Adrenal gland (tissue), 7 donors: ENCODE measurements around a stretch of chr13.

- PRO-cap, 3 experiments, result no peak in any of the 3 experiments
- RAMPAGE, long total RNA, 4 experiments, result no peak in any of the 4 experiments
- RRBS, result no CpG with 5 or more reads among the region's 3 CpGs
Observed at GRCh38 chr13:57075531-57076107, 65.1 kb upstream of the PRR20A start.

DNA sequence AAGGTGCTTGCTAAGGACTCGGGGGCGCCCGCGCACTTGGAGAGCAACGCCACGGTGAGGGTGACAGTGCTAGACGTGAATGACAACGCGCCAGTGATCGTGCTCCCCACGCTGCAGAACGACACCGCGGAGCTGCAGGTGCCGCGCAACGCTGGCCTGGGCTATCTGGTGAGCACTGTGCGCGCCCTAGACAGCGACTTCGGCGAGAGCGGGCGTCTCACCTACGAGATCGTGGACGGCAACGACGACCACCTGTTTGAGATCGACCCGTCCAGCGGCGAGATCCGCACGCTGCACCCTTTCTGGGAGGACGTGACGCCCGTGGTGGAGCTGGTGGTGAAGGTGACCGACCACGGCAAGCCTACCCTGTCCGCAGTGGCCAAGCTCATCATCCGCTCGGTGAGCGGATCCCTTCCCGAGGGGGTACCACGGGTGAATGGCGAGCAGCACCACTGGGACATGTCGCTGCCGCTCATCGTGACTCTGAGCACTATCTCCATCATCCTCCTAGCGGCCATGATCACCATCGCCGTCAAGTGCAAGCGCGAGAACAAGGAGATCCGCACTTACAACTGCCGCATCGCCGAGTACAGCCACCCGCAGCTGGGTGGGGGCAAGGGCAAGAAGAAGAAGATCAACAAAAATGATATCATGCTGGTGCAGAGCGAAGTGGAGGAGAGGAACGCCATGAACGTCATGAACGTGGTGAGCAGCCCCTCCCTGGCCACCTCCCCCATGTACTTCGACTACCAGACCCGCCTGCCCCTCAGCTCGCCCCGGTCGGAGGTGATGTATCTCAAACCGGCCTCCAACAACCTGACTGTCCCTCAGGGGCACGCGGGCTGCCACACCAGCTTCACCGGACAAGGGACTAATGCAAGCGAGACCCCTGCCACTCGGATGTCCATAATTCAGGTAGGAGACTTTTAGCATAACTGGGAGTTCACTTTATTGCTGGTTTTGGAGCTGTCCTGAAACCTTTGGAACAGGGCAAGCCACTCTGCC is 3.0 kb downstream of the PCDH17 start:
- PRO-cap, 3 experiments, result no peak in any of the 3 experiments
- RAMPAGE, long total RNA, 4 experiments, result no peak in any of the 4 experiments
- RRBS, result 15% methylated on average over 4 of the region's 75 CpGs

- PRO-cap, 3 experiments, result no peak in any of the 3 experiments
- RAMPAGE, long total RNA, 4 experiments, result no peak in any of the 4 experiments
- RRBS, result no CpG with 5 or more reads among the region's 2 CpGs
Observed at GRCh38 chr13:59230324-59230891, 933.3 kb downstream of the DIAPH3 start.

GRCh38 chr13:59397836-59398619 is 765.7 kb downstream of the DIAPH3 start:
- PRO-cap, 3 experiments, result no peak in any of the 3 experiments
- RAMPAGE, long total RNA, 4 experiments, result no peak in any of the 4 experiments
- RRBS, result no CpG with 5 or more reads among the region's 6 CpGs

DNA sequence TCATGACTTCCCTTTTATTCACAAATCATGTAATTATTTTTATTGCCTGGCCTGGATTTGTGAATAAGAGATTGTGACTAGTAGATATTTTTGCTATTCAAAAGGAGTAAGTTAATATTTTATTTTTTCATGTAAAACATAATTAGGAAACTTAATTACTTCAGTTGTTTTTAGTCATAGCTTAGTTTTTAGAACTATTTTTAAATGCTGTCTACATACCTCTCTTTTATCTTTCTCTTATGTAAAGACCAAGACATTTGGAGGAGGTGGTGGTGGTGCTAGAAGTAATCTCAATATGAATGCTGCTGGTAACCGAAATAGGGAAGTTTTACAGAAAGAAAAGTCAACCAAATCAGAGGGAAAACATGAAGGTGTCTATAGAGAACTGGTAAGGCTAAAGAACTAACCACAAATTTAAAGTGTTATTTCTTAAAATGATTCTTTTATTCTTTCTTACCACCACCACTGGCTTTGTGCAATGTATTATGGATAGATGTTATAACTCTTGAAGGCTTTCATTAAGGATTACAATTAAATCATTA is 97.2 kb downstream of the TDRD3 start:
- PRO-cap, 3 experiments, result no peak in any of the 3 experiments
- RAMPAGE, long total RNA, 4 experiments, result no peak in any of the 4 experiments
- RRBS, result no CpG with 5 or more reads among the region's 1 CpG

GRCh38 chr13:62864892-62865191 is 881.7 kb upstream of the ENSG00000237378 start:
- PRO-cap, 3 experiments, result peak in 1 of 3 experiments; most common minus-strand start chr13:62865130 (in 1)
- RAMPAGE, long total RNA, 4 experiments, result no peak in any of the 4 experiments
- RRBS, result no CpG with 5 or more reads among the region's 1 CpG

- PRO-cap, 3 experiments, result no peak in any of the 3 experiments
- RAMPAGE, long total RNA, 4 experiments, result no peak in any of the 4 experiments
- RRBS, result 100% methylated on average over 1 of the region's 9 CpGs
Observed at GRCh38 chr13:63838186-63838539, 5.3 kb upstream of the ENSG00000285566 start.

DNA sequence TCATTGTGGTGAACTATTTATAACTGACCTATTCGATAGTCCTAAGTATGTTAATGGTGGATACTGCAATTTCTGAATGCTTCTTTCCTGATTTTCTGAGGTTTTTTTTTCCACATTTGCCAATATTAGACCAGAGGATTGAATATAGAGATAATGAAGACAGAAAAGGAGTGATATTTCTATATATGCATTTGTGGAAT is 1416.4 kb downstream of the PCDH9 start:
- PRO-cap, 3 experiments, result no peak in any of the 3 experiments
- RAMPAGE, long total RNA, 4 experiments, result no peak in any of the 4 experiments
- RRBS, result no CpG with 5 or more reads among the region's 1 CpG

- PRO-cap, 3 experiments, result no peak in any of the 3 experiments
- RAMPAGE, long total RNA, 4 experiments, result no peak in any of the 4 experiments
- RRBS, result no CpG with 5 or more reads among the region's 4 CpGs
Observed at GRCh38 chr13:66994994-66995156, 235.3 kb downstream of the PCDH9 start.

- PRO-cap, 3 experiments, result no peak in any of the 3 experiments
- RAMPAGE, long total RNA, 4 experiments, result no peak in any of the 4 experiments
- RRBS, result no CpG with 5 or more reads among the region's 3 CpGs
Observed at GRCh38 chr13:67069365-67069719, 160.8 kb downstream of the PCDH9 start.

DNA sequence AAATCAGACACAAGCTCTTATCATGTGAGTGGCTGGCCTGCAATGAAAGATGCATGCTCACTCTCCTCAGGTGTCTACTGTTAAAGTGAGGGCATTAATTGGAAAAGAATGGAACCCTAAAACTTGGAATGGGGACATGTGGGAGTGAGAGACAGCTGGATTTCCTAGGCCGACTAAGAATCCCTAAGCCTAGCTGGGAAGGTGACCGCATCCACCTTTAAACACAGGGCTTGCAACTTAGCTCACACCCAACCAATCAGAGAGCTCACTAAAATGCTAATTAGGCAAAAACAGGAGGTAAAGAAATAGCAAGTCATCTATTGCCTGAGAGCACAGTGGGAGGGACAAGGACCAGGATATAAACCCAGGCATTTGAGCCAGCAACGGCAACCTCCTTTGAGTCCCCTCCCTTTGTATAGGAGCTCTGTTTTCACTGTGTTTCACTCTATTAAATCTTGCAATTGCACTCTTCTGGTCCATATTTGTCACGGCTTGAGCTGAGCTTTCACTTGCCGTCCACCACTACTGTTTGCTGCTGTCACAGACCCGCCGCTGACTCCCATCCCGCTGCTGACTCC is 886.7 kb downstream of the KLHL1 start:
- PRO-cap, 3 experiments, result no peak in any of the 3 experiments
- RAMPAGE, long total RNA, 4 experiments, result no peak in any of the 4 experiments
- RRBS, result no CpG with 5 or more reads among the region's 8 CpGs

- PRO-cap, 3 experiments, result no peak in any of the 3 experiments
- RAMPAGE, long total RNA, 4 experiments, result no peak in any of the 4 experiments
- RRBS, result no CpG with 5 or more reads among the region's 2 CpGs
Observed at GRCh38 chr13:69595132-69595691, 513.0 kb downstream of the KLHL1 start.

DNA sequence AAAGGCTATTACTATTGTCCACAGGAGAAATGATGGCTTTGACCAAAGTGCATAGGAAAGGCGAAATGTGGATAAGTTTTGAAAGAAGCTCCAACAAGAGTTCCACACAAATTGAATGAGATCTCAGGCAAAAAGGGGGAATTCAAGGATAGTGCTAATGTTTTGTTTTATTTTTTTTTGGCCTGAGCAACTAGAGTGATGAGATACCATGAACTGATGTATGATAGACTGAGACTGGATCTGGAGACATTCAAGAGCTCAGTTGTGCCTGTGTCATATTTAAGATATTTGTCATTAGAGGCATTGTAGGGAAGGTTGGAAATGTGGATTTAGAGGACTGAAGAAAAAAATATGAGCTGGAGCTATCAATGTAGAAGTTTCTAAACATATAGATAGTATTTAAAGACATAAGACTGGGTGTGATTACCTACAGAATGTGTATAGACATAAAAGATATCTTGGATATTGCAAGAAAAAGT is 457.7 kb downstream of the KLHL1 start:
- PRO-cap, 3 experiments, result peak in 2 of 3 experiments; most common minus-strand start position 275 of the sequence (in 2)
- RAMPAGE, long total RNA, 4 experiments, result no peak in any of the 4 experiments
- RRBS, result no CpG with 5 or more reads among the region's 1 CpG

- PRO-cap, 3 experiments, result no peak in any of the 3 experiments
- RAMPAGE, long total RNA, 4 experiments, result no peak in any of the 4 experiments
- RRBS, result no CpG with 5 or more reads among the region's 11 CpGs
Observed at GRCh38 chr13:71290812-71291829, 575.9 kb downstream of the DACH1 start.

DNA sequence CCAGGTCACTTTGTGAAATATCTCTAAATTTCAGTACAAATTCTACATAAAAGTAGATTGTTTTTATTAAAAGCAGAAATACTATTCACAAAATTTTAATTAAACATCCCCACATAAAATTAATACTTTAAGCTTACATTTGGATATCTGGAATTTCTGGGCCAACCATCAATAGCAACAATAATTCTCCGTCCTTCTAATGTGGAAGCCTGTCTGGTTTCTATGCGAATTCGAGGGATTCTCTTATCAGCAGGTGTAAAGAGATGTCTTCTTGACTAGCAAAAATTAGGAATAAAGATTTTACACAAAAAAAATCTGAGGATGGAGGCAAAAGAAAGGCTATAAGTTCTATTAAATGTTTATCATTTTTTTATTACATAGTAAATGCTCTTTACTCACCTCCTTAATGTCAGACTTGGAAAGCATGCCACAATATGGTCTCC is 8.1 kb downstream of the DIS3 start:
- PRO-cap, 3 experiments, result no peak in any of the 3 experiments
- RAMPAGE, long total RNA, 4 experiments, result no peak in any of the 4 experiments
- RRBS, result no CpG with 5 or more reads among the region's 3 CpGs

DNA sequence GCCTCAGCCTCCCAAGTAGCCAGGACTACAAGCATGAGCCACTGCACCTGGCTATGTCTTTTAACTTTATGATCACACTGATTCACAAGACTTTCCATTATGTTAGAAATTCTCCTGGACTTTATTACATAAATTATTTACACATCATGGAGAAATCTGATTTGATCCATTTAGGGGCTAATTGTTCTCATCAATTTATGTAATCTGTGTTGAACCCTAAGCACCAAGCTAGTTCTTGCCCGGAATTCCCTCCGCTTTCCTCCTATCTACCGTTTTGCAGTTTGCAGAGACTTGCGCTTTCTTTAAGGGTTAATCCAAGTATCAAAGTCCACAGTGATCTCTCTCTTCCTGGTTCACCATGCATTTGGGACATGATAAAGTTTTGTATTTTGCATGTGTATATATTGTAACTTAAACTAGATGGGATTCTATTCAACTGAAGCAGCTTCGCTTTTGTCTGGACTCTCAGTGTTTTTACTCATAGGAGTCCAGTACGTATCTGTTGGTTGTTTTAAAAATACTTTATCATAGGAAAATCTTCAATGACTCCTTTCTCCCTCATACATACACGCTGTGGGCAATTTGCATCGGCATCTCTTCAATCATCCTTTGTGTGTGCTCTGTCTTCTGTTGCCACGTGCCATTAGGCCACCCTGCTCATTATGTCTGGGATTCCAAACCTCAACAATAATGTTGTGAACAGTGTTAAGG is 13.7 kb upstream of the KLF5 start:
- PRO-cap, 3 experiments, result no peak in any of the 3 experiments
- RAMPAGE, long total RNA, 4 experiments, result no peak in any of the 4 experiments
- RRBS, result no CpG with 5 or more reads among the region's 9 CpGs

GRCh38 chr13:73171022-73171677 is 112.3 kb downstream of the KLF5 start:
- PRO-cap, 3 experiments, result no peak in any of the 3 experiments
- RAMPAGE, long total RNA, 4 experiments, result no peak in any of the 4 experiments
- RRBS, result no CpG with 5 or more reads among the region's 7 CpGs

GRCh38 chr13:73221416-73221825 is 162.6 kb downstream of the KLF5 start:
- PRO-cap, 3 experiments, result no peak in any of the 3 experiments
- RAMPAGE, long total RNA, 4 experiments, result no peak in any of the 4 experiments
- RRBS, result no CpG with 5 or more reads among the region's 4 CpGs

GRCh38 chr13:73288393-73289014 is 229.7 kb downstream of the KLF5 start:
- PRO-cap, 3 experiments, result no peak in any of the 3 experiments
- RAMPAGE, long total RNA, 4 experiments, result no peak in any of the 4 experiments
- RRBS, result no CpG with 5 or more reads among the region's 9 CpGs

DNA sequence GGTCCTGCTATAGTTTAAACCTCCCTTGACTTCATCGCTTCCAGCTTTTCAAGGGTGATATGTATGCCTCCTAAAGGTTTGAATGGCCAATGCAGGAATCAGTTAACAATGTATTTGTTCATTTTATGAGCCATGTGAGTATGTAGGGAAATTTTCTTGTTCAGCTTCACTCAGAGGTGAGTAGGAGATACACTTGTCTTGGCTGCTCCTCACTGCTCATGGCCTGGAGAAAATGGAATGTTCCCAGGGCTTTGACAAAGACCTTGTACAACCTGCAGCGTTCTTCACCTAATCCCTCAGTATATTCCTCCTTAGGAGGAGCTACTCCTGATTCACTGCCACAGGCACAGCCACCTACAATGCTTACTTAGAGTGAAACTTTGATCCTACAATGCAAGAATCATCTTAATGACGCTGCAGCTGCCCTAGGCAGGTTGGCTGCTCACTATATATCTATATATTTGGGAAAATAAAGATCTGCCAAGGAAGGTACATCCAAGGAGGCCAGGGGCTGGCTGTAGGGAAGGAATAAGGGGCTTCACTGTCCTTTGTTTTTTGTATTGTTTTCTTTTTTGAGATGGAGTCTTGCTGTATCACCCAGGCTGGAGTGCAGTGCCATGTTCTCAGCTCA is 364.2 kb downstream of the KLF5 start:
- PRO-cap, 3 experiments, result no peak in any of the 3 experiments
- RAMPAGE, long total RNA, 4 experiments, result no peak in any of the 4 experiments
- RRBS, result no CpG with 5 or more reads among the region's 3 CpGs